Placental pericyte (primary cell): ENCODE results near the gene KCNIP4.

- CAGE, long polyA plus RNA: no peak
These were observed 7.1 kb downstream of the LAP3 start for GRCh38 chr4:17583964-17584573.

GRCh38 chr4:17625996-17626414 is 11.6 kb downstream of the MED28 start:
- CAGE, long polyA plus RNA: no peak

DNA sequence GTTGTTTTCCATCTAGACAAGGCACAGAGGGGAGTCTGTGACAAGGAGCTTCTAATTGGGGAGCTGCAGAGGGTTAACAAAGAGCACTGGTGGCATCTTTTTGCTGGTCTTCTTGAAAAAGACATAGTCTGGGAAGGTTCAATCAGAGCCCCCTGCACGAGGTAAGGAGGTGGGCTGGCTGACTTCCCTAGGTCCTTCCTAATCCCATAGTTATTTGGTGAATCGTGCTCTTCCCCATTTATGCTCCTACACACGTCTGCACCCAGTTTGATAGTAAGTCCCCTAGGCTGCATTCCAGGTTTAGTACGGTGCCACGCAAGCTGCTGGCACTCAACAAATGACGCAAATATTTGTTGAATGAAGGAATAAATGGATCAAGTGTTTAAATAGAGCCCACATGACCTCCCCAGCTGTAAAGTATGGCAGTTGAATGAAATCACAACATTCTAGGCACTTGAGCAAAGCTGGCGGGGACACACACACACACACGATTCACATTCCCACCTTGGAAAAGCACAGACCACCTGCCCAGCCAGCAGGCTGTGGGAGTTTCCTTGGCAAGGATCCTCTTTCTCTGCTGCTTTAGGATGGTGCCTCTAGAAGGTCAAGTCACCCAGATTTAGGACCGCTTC is 911 bp downstream of the FAM184B start:
- CAGE, long polyA plus RNA: no peak

- CAGE, long polyA plus RNA: no peak
These were observed 58.5 kb downstream of the NCAPG start for GRCh38 chr4:17868898-17870094.

DNA sequence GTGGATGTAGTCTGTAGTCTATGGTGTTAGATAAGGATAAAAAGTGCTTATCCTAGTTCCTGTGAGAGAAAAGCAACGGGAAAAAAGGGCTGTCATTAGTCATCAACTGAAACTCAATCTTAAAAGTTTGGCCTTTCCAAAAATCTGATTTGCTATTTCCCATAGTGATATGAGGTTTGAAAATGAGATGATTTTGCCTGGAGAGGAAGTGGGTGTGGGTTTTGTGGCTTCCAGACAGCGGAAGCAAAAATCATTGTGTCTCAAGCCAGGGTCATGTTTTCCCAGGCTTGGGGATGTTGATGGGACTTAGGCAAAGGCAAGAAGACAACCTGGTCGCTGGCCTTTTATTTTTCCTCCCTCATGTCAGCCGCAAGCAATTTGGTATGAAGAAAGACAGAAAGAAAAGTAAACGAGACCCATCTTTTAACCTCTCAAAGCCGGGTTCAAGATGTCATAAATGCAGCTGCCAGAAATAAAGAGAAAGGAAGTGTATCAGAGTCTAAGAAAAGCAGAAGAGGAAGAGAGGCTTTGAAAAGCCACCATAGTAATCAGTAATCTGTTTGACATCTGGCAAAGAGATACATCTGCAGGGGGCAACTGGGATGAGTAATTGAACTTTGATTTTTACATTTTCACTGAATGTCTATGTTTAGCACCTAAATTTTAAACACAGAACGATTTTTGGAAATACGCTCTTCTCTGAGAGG is 521.7 kb upstream of the SLIT2 start:
- CAGE, long polyA plus RNA: no peak

- CAGE, long polyA plus RNA: no peak
These were observed 475.5 kb upstream of the SLIT2 start for GRCh38 chr4:19776163-19776686.

DNA sequence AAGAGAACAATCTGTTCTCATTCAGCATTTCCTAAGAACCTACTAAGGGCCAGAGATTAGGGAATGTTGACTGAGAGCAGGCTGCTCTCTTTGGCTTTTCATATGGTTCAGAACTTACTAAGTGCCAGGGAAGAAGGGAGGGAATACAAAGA is 14.7 kb downstream of the SLIT2 start:
- CAGE, long polyA plus RNA: no peak

- CAGE, long polyA plus RNA: no peak
These were observed 421.7 kb downstream of the PACRGL start for GRCh38 chr4:21121956-21122395.

DNA sequence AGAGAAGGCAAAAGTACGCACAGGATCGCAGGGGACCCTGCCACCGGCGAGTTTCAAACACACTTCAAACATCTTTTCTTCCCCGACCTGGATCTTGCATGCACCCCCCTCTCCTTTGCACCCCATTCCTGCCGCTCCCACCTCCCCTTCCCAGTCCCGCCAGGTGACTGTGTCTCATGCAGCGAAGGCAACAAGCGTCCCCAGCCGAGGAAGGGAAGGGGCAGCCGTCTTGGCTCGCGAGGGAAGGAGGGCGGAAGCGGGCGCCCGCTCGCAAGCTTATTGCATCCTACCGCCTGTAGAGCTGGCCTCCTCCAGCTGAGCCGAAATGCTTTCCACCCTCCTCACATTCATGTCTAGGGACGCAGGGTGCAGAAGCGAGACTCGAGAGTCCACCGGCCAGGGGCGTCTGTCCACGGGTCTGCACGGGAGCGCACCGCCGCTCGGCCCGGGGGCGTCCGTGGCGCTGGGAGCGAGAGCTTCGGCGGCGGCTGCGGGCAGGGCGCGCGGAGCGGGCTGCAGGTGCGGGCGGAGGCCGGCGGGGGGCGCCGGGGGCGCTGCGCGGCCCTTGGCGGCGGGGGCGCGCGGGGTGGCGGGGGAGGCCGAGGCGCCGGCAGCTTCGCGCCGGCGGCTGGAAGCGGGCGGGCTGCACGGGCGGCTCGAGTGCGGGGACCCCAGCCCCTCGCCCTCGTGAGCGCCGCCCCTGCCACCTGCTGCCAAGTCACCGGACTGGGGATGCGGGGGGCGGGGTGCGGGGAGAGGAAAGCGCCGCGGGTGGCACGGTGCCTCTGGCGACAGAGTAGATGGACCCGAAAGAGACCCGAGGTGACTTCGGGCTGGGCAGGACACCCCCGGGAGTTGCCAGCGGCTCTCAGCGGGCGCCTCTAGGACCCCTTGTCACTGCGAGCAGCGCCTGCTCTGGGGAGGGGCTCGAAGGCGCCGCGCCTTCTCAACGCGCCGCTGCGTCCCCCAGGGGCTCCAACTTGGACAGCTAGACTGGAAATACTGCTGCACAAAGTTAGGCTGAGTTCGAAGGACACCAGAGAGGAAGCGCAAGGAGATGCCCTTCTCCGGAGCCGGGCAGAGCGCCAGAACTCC is at the start of gene KCNIP4:
Gene KCNIP4 (minus strand): TSS at position 492 of the 1,095 bp plus-strand sequence.
- CAGE, long polyA plus RNA: no peak

DNA sequence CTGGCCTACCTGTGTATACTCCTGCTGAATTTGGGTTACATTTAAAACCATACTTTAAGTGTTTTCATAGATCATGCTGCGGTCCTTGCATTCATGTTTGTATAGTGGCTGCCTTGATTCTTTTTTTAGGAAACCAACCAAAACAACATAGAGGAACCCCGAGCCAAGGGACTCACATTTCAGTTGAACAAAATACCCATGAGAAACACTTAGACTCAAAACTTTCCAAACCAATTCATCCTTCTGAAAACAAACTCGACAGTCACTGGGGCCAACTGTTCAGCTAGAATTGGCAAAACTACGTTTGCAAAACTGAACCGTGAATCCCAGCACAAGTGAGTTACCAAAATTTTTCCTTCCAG is 1.4 kb downstream of the ADGRA3 start:
- CAGE, long polyA plus RNA: no peak

- CAGE, long polyA plus RNA: no peak
These were observed 101.3 kb downstream of the PPARGC1A start for GRCh38 chr4:23788374-23789019.

GRCh38 chr4:23876770-23877021 is 13.2 kb downstream of the PPARGC1A start:
- CAGE, long polyA plus RNA: no peak

GRCh38 chr4:23881542-23882030 is 8.3 kb downstream of the PPARGC1A start:
- CAGE, long polyA plus RNA: no peak

DNA sequence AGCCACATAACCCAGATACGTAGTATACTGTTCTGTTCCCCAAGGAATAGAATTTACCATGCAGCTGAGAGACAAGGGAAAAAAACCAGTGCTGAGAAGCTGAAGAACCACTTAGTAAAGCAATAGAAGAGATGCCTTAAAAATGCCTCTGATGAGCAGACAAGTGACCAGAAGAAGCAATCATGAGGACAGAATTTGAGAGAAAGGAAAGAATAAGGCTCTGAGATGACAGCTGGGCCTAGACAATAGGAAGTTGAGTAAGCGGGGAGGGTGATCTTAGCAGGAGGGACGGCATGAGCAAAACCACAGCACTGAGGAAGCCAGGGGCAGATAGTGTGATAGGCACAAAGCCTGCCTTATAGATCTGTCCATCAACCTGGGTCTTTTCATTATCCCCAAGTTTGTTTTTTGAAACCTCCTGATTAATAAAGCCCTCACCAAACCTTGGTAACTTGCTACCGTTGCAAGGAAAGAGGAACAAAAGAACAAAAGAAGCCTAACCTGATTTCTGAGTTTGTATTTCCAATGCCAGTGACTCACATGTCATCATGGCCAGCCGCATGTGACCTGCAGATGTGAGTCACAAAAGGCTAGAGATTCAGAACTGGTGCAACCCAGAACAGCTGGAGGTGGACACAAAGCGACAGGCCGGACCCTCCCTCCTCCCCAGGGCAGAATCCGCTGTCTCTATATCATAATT is 55.7 kb upstream of the PPARGC1A start:
- CAGE, long polyA plus RNA: no peak

DNA sequence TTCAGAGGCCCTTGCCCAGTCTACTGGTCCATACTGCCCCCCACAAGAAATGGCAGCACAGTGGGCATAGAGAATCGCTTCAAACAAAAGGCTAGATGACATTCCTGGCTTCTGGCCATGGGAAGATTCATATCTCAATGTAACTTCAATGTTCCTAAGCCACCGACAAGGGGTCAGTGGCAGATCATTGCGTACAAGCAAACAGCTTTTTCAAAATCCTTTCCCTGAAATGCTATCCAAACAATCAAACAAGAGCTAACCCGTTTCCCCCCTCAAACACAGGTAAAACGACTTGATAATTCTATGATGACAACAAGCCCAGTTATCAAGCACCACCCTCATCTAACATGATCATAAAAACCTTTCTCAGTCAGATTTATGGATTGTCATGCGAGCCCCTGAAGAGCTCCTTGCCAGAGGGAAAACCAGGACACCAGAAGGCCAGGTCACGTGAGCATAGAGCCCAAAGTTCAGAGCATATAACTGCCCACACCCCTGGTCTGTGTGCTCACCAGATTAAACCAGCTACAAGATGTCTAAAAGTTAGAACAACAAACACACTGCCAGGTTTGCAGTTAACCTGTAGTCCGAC is 247.9 kb upstream of the PPARGC1A start:
- CAGE, long polyA plus RNA: no peak

GRCh38 chr4:24226458-24227101 is 336.7 kb upstream of the PPARGC1A start:
- CAGE, long polyA plus RNA: no peak

GRCh38 chr4:24659393-24660197 is 75.2 kb upstream of the DHX15 start:
- CAGE, long polyA plus RNA: no peak

DNA sequence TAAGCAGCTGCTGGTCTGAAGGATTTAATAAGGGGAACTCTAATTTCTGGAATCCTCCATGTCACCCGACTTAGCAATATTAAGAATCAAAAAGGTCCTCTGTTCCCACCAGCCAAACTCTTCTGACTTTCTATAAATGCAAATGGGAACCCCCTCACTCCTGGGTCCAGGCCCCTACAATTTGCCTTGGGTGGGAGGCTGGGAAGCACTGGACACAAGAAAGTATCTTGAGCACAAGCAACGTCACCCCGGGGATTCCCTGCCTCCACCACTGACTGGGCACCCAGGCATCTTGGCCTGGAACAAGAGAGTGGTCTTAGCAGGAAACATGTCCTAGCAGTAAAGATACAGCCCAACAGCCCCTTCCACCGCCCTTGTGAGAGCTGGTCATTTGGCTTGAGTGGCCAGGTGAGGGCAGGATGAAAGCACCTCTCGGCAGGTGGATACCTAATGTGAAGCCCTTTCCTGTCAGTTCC is 1.5 kb downstream of the LGI2 start:
- CAGE, long polyA plus RNA: no peak

GRCh38 chr4:25088127-25089046 is 57.6 kb upstream of the LGI2 start:
- CAGE, long polyA plus RNA: no peak

GRCh38 chr4:25213179-25213770 is 20.6 kb upstream of the PI4K2B start:
- CAGE, long polyA plus RNA: no peak